Jejunum (tissue), 1 donor: ENCODE measurements around a stretch of chr12.

- PRO-cap = no peak
These were observed 107.9 kb upstream of the MDM1 start for GRCh38 chr12:68440120-68440446.

DNA sequence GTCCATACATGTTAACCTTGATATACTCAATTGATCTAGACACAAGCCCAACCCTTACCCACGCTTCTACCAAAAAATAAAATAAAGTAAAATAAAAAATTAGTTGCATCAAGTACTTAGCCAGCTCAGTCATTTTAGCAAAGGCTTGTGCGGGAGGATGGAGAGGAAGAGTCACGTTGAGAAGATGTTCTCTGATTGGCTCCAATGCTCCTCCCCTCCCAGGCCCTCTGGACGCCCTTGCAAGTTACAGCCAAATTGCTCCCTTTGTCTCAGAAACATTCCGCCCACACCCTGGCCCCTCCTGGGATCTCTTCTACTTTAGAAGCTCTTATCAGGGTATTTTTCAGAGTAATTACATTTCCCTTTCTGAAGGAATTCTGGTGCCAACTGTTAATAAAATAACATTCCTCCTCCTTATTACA, 72.0 kb upstream of the RAP1B start:
- PRO-cap = no peak

GRCh38 chr12:68539110-68539636, 71.5 kb upstream of the RAP1B start:
- PRO-cap = no peak

DNA sequence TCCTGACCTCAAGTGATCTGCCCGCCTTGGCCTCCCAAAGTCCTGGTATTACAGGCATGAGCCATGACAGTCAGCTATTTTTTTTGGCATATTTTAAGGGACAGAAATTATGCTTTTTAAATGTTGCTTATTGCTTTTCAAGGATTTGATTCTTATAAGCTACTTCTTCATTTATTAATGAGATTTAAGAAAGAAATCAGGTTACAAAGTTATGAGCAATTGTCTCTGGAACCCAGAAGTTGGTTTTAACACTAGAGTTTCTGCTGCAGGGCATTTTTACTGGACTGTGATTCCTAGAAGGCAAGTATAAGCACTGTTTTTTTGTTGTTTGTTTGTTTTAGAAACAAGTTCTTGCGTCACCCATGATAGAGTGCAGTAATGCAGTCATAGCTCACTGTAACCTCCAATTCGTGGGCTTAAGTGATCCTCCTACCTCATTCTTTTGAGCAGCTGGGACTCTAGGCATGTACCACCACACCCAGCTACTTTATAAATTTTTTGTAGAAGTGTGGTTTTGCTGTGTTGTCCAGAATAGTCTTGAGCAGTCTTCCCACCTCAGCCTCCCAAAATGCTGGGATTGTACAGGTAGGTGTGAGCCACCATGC, 25.5 kb downstream of the RAP1B start:
- PRO-cap = no peak

- PRO-cap = no peak
These were observed 20.1 kb upstream of the NUP107 start for GRCh38 chr12:68666425-68667266.

DNA sequence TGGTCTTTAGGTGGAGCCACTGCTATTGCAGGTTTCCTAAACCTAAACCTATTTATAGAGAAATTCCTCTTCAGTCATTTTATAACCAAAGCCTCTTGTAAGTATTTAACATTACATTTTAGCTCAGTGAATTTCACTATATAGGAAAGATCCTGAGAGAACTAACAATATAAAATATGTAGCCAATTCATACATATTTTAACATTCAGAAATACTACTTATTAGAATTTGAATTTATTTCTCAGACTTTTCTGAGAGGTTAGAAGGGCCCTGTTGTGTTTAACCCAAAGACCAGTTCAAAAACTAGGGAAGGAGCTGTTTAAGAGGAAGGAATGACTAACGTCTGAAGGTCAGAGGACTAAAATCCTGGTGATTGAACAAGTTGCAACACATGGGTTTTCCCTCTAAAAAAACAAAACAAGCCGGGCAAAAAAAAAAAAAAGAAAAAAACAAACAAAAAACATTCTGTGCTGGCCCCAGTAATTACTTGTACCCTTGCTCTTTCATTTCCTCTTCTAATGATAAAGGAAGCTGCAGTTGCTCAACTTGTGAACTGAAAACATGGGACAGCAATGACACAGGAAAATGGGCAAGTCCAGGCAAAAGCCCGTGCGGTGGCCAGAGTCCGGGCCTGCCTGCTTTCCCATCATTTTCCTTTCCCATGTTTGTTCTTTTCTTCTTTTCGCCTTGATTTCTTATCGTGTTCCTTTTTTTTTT, 20.7 kb upstream of the MDM2 start:
- PRO-cap = bidirectional peak, plus-strand start at position 551 of the sequence, minus-strand start at position 298 of the sequence

GRCh38 chr12:68806444-68806937, 1.5 kb upstream of the MDM2 start:
- PRO-cap = no peak

DNA sequence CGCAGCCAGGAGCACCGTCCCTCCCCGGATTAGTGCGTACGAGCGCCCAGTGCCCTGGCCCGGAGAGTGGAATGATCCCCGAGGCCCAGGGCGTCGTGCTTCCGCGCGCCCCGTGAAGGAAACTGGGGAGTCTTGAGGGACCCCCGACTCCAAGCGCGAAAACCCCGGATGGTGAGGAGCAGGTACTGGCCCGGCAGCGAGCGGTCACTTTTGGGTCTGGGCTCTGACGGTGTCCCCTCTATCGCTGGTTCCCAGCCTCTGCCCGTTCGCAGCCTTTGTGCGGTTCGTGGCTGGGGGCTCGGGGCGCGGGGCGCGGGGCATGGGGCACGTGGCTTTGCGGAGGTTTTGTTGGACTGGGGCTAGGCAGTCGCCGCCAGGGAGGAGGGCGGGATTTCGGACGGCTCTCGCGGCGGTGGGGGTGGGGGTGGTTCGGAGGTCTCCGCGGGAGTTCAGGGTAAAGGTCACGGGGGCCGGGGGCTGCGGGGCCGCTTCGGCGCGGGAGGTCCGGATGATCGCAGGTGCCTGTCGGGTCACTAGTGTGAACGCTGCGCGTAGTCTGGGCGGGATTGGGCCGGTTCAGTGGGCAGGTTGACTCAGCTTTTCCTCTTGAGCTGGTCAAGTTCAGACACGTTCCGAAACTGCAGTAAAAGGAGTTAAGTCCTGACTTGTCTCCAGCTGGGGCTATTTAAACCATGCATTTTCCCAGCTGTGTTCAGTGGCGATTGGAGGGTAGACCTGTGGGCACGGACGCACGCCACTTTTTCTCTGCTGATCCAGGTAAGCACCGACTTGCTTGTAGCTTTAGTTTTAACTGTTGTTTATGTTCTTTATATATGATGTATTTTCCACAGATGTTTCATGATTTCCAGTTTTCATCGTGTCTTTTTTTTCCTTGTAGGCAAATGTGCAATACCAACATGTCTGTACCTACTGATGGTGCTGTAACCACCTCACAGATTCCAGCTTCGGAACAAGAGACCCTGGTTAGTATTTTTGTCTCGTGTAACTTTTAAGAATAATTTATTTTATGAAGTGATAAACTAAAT, 656 bp downstream of the MDM2 start:
- PRO-cap = bidirectional peak, plus-strand start at position 460 of the sequence, minus-strand start at position 277 of the sequence; bidirectional peak, plus-strand start at position 715 of the sequence, minus-strand start at position 568 of the sequence

- PRO-cap = no peak
These were observed 13.7 kb downstream of the MDM2 start for GRCh38 chr12:68821545-68822188.

- PRO-cap = no peak
These were observed 15.7 kb downstream of the CPM start for GRCh38 chr12:68917087-68917841.

DNA sequence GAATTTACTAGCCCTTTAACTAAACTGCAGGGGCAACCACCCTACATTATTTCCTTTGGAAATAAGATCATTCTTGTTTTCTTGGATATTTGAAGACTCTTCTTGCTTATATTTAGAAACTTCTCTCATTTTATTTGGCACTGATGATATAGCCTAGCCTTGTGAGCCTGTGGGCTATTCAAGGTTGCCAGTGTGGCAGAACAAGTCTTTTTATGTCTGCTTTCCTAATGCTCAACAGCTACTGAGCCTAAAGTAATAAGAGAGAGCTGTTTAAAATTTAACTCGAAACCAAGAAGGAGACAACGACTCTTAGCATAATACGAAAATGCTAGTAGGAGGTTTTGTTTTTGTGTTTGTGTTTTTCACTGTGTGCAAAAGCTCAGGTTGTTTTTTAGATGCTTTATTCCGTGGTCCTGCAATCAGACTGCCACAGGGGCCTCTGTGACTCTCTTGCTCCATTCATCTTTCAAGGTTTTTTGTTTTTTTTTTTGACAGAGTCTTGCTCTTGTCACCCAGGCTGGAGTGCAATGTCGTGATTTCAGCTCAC, 104.1 kb upstream of the CPM start:
- PRO-cap = no peak

GRCh38 chr12:69066425-69066876, 133.5 kb upstream of the CPM start:
- PRO-cap = no peak

DNA sequence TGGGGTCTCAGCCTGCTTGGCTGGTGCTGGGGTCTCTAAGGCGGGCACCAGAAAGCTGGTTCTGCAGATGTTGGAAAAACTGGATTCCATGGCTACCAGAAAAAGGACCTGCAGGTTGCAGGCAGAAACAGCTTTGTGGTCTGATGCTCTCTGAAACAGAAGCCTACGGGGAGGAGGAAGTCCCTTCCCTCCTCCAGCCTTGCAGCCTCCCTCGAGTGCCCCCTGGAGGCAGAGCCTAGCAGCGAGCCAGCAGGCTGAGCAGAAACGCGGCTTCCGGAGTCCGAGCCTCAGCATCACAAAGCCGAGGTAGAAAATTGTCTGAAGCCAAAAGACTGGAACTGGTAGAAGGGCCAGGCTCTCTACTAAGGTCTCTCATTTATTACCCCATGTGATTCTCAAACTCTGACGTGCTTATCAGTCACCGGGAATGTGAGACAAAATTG, 82.3 kb upstream of the CPSF6 start:
- PRO-cap = no peak

GRCh38 chr12:69274676-69275761, 35.6 kb downstream of the CPSF6 start:
- PRO-cap = no peak

DNA sequence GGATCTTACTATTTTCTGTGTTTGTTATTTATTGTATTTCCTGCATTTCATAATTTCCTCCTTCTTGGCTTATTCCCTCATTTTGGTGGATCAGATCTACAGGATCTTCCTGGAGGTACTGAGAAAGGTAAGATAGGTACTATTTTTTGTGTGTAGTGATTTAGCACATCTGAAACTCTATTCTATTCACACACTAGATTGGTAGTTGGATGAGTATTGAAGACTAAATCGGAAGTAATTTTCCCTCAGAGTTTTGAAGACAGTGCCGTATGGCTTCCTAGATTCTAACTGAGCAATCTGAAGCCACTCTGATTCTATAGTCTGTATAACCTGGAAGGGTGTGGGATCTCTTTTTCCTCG, 453 bp upstream of the YEATS4 start:
- PRO-cap = no peak

DNA sequence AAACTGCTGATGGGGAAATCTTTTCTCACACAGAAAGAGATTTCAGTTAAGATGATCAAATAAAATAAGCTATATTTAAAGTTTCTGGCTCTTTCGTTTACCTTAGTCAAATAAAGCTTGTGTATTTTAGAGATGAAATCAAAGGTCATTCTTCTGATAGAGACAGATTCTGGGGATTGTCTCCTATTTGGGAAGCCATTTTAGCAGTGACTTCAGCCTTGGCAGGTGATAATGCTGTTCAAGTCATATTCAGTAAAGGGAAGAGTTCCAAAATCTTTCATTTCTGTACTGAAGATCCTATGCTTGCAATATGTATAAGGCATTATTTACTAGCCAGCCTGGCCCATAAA, 52.3 kb upstream of the FRS2 start:
- PRO-cap = no peak

- PRO-cap = no peak
These were observed 3.9 kb downstream of the CCT2 start for GRCh38 chr12:69588750-69589956.

- PRO-cap = no peak
These were observed 15.2 kb downstream of the CNOT2 start for GRCh38 chr12:70258215-70259061.

- PRO-cap = no peak
These were observed 60.8 kb upstream of the KCNMB4 start for GRCh38 chr12:70305233-70305763.

DNA sequence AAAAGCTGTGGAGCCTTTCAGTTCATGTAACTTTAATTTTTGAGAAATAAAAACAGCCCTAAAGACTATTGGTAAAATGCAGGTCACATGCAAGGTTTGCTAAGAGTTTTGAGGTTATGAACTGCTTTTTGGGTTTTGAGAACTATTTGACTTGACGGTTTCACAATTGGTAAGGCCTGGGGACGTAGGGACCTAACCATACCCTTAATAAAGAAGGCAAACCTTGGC, 103.3 kb downstream of the KCNMB4 start:
- PRO-cap = no peak